Epithelial cell of proximal tubule (primary cell): ENCODE measurements around the genes SCAND1 and SLA2.

DNA sequence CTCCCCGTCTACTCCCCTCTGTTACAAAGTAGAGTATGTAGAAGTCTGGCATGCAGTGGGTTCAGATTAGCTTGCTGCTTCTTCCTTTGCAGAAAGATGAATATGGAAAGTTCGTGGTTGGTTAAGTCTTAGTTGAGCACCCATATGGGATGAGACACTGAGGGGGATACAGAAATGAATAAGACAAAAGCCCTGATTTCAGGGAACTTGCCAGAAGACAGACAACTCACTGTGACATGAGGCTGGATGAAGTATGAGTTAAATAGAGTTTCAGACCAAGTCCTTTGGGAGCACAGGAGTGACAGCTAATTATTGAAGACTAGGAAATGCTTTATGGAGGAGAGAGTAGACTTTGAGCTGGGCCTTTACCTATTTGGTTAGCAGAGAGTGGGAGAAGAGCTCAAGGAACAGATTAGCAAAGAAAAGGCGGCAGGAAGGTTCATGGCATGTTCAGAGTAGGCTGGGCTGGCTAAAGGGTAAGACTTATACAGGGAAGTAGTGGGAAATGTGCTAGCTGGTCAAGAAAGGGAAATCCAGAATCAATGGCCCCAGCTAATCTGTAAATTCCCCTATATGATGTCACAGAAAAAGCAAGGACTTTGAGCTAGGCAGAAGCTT is 18.8 kb downstream of the CEP250 start:
- RAMPAGE, long total RNA: no peak
- RRBS: no CpG with 5 or more reads among the region's 3 CpGs

DNA sequence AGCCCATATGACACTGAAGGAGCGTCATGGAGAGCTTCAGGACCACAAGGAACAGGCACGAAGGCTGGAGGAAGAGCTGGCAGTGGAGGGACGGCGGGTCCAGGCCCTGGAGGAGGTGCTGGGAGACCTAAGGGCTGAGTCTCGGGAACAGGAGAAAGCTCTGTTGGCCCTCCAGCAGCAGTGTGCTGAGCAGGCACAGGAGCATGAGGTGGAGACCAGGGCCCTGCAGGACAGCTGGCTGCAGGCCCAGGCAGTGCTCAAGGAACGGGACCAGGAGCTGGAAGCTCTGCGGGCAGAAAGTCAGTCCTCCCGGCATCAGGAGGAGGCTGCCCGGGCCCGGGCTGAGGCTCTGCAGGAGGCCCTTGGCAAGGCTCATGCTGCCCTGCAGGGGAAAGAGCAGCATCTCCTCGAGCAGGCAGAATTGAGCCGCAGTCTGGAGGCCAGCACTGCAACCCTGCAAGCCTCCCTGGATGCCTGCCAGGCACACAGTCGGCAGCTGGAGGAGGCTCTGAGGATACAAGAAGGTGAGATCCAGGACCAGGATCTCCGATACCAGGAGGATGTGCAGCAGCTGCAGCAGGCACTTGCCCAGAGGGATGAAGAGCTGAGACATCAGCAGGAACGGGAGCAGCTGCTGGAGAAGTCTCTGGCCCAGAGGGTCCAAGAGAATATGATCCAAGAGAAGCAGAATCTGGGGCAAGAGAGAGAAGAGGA is 25.4 kb downstream of the C20orf173 start:
- RAMPAGE, long total RNA: no peak
- RRBS: no CpG with 5 or more reads among the region's 15 CpGs

DNA sequence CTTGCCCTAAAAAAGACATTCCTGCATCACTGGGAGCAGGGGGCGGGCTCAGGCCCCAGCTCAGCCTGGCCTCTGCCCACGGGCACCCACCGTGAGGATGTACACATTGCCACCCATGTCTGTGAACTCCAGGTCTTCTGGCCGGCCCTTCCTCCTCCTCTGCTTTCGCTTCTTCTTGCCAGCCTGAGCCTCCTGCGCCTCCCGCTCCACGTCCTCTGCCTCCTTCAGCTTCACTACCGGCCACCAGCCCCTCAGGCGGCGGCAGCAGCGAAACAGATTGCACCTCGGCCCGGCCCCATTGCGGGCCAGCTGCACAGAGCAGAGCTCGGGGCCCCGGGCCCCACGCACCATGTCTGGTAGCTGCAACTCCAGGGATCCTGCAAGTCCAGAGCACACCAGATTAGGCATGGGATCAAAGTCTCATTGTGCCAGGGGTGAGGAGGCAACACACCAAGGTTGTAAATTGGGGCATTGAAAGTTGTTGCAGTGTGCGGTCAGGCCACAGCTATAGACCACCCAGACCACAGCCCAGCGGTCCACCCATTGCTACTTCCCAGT is 17.5 kb downstream of the ERGIC3 start:
- RAMPAGE, long total RNA: no peak
- RRBS: 89% methylated on average over 9 of the region's 20 CpGs

DNA sequence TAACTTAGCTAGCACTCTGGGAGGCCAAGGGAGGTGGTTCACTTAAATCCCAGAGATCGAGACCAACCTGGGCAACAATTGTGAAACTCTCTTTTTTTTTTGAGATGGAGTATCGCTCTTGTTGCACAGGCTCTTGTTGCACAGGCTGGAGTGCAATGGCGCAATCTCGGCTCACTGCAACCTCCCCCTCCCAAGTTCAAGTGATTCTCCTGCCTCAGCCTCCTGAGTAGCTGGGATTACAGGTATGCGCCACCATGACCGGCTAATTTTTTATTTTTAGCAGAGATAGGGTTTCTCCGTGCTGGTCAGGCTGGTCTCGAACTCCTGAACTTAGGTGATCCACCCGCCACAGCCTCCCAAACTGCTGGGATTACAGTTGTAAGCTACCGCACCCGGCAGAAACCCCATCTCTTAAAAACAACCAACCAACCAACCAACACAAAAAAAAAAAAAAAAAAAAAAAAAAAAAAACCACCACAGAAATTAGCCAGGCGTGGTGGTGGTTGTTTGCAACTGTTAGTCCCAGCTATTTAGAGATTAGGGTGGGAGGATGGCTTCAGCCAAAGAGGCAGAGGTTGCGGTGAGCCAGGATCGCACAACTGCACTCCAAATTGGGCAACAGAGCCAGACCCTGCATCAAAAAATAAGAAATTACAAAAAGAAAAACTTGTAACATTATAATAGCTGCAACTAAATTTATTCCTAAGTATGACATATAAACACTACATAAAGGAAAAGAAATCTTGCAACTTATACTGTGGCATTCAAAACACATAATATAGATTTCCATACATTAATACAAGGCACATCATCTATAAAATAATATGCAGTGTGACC is 14.2 kb downstream of the ROMO1 start:
- RAMPAGE, long total RNA: no peak
- RRBS: no CpG with 5 or more reads among the region's 14 CpGs

GRCh38 chr20:35954211-35955481 is at the start of gene SCAND1:
TSS of gene SCAND1 (minus strand) at chr20:35954502.
- RAMPAGE, long total RNA: start-site peak on the minus strand at chr20:35954300-35954329, 69 and 21 reads in 2 replicates
- RRBS: 1% methylated on average over 38 of the region's 95 CpGs

DNA sequence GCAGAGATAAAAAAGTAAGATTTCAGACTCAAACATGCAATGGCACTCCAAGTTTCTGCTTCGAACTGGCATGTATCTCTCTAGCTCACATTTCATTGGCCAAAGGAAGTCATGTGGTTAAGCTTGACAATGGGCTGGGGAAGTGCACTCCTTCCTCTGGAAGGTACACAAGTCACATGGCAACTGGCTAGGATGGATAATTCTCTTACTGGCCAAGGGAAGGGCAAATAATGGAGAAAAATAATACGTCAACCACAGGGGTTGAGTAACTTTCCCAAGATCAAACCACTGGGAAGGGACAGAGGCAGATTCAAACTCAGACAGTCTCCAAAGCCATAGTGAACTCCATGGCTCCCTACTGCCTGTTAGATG is 69.3 kb upstream of the EPB41L1 start:
- RAMPAGE, long total RNA: no peak
- RRBS: no CpG with 5 or more reads among the region's 2 CpGs

- RAMPAGE, long total RNA: no peak
- RRBS: no CpG with 5 or more reads among the region's 8 CpGs
Observed at GRCh38 chr20:36216475-36217306, 19.6 kb upstream of the AAR2 start.

GRCh38 chr20:36462156-36463330 is 78.8 kb upstream of the MYL9 start:
- RAMPAGE, long total RNA: no peak
- RRBS: 3% methylated on average over 2 of the region's 29 CpGs

DNA sequence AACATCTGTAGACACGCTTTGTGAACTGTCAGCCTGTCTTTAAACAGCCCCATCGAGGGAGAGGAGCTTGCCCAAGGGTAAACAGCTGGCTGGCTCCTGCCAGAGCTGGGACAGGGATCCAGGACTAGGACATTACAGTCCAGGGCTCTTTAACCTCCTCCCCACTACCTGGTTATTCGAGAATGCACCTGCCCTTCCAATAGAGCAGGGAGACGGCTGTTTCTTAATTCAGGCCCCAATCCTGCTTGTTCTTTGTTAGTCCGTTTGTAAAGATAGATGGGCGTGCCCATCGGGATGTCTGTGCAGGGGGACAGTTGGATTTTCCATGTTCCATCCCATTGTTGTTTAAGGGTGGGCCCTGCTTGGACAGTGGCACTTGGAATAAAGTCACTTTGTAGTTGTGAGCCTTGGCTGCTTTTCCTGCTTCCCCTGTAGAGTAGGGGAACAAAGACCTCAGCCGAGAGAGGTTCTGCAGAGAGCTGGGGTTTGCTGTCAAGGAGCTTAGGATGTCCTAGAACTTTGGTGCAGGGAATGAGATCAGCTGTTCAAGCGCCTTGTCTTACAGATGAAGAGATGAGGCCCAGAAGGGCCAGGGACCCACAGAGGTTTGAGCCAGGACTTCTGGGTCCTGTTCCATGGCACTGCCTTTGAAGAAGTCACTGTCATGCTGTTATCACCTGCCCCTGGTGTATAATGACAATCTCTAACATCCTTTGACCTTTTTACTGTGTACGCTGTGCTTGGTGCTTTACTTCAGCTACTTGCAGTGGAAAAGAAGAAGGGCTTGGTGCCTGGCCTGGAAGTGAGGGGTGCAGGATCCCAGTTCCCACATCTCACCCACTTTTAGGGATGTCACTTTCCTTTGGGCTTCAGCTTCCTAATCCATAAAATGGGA is 77.7 kb upstream of the MYL9 start:
- RAMPAGE, long total RNA: no peak
- RRBS: no CpG with 5 or more reads among the region's 10 CpGs

- RAMPAGE, long total RNA: no peak
- RRBS: no CpG with 5 or more reads among the region's 8 CpGs
Observed at GRCh38 chr20:36471648-36472280, 69.6 kb upstream of the MYL9 start.

GRCh38 chr20:36527165-36527904 is 14.0 kb upstream of the MYL9 start:
- RAMPAGE, long total RNA: no peak
- RRBS: no CpG with 5 or more reads among the region's 26 CpGs

- RAMPAGE, long total RNA: no peak
- RRBS: no CpG with 5 or more reads among the region's 8 CpGs
Observed at GRCh38 chr20:36630018-36630621, 15.9 kb downstream of the SLA2 start.

GRCh38 chr20:36646031-36646440 is at the start of gene SLA2:
TSS of gene SLA2 (minus strand) at chr20:36646196.
- RAMPAGE, long total RNA: no peak
- RRBS: no CpG with 5 or more reads among the region's 10 CpGs

DNA sequence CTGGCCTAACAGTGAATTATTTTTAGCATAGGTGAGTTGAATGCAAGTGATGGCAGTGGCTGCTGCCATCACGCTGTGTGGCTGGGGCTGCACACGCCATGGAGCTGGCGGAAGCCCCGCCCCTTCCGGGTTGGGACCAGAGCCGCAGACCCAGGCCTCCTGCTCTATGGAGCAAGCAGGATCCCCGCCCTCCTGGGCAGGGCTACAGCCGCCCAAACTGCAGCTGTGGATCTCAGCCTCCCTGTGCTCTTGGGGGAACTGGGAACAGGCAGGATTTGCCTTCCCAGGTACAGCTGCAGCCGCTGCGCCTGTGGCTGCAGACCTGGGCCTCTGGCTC is 30.7 kb upstream of the SLA2 start:
- RAMPAGE, long total RNA: no peak
- RRBS: no CpG with 5 or more reads among the region's 10 CpGs

DNA sequence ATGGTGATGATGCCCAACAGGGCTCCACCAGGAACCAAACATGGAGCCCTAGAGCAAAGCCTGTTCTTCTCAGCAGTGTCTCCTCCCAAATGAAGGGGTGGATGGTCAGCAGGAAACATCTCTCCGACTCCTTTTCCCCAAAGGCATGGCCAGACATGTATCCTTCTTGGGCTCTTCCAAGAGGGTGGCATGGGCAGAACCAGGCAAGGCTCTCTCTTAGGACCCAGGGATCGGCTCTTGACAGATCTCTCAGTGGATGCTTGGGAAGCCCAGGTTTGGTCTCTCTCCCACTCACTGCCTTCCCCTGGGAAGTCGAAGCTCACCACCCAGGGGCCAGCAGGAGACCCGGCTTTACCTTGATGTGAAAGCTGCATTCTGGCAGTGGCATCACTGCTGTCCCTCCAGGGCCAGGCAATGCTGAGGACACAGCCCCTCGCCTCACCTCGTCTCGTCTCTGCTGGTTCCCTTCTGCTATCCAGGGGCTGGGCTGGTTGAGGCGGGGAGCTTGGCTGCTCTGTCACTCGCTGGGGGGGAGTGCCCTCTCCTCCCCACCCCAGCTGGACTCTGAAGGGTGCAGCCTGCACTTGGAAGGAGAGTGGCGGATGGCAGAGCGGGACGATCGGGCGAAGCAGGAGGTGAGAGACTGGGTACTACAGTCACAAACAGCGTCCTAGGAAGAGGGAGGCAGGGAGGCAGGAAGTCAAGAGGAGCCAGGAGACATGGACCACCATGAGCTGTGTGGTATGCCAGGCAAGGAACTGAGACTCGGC is 12.6 kb upstream of the DSN1 start:
- RAMPAGE, long total RNA: no peak
- RRBS: no CpG with 5 or more reads among the region's 16 CpGs

DNA sequence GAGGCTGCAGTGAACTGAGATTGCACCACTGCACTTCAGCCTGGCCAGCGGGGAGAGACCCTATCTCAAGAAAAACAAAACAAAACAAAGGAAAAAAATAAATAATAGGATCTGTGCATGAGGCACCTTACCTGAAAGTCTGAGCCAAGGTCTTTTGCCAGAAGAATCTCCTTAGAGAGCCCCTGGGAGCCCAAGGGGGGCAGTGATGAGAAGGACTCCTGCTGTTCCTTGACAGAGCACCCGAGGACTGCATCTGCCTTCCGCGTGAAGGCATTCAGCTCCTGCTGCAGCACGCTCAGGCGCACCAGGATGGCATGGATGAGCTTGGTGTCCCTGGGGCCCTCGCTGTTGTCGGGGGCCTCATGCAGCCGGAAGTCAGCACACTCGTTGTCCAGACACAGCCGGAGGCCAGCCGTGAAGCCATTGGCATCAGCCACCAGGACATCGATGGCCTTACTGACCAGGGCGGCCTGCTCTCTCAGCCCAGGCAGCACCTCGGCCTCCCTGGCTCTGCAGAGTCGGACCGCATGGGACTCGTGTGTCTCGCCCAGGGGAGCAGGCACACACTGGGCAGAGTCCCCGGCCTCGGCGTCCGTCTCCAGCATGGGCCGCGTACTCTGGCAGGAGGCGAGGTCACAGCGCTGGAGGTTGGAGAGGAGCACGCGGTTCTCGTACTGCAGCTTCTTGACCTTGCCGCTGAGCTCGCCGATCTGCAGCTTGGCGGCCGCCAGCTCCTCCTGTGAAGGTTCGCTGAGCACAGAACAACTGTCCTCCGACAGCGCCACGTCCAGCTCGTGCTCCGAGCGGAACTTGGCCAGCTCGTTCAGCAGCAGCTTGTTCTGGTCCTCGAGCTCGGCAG is 41.7 kb upstream of the DSN1 start:
- RAMPAGE, long total RNA: no peak
- RRBS: no CpG with 5 or more reads among the region's 45 CpGs

GRCh38 chr20:36856670-36856972 is 6.7 kb downstream of the SOGA1 start:
- RAMPAGE, long total RNA: no peak
- RRBS: no CpG with 5 or more reads among the region's 6 CpGs

DNA sequence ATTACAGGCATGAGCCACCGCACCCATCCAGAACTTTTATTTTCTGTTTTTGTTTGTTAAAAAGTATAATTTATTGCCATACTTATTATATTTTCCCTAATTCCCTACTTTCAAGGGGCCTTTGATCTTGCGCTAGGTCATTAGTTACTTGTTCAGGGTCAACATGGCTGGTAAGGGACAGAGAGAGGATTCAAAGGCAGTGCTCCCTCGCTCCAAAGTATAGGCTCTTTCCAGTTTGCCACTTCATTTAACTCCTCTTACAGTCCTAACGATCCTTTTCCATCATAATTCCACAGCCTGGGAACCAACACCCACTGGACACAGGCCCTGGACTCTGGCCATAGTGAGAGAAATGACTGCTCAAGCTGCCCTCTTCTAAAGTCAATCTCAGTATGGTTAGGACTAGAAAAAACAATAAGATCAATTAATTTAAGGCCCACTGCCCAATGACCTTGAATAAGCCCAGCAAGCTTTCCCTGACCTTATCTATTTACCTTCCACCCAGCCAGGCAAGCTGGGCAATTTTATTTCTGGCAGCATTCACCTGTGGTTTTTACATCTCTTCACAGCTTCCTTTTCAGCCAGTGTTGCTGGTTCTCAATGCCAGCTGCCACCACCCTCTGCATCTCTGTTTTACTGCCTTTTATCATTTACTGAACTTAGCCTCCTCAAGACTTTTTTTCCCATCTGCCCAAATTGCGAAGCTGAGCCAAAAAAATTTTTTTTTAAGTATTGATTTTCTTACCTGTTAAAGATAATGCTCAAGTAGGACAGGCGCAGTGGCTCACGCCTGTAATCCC is 3.6 kb upstream of the SAMHD1 start:
- RAMPAGE, long total RNA: no peak
- RRBS: no CpG with 5 or more reads among the region's 7 CpGs

- RAMPAGE, long total RNA: no peak
Observed at GRCh38 chr20:37007802-37008444, 56.4 kb upstream of the SAMHD1 start.

DNA sequence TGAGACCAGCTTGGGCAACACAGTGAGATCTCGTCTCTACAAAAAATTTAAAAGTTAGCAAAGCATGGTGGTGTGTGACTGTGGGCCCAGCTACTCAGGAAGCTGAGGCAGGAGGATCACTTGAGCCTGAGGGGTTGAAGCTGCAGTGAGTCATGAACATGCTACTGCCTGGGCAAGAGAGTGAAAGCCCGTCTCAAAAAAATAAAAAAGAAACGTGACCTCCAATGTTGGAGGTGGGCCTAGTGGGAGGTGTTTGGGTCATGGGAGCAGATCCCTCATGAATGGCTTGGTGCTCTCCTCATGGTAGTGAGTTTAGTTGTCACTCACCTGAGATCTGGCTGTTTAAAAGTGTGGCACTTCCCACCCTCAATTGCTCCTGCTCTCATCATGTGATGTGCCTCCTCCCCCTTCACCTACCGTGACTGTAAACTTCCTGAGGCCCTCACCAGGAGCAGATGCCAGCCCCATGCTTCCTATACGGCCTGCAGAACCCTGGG is 24.3 kb downstream of the RBL1 start:
- RAMPAGE, long total RNA: no peak
- RRBS: no CpG with 5 or more reads among the region's 5 CpGs